ENCODE data around the genes RPS28, MYO1F, ZNF266 and KEAP1.

DNA sequence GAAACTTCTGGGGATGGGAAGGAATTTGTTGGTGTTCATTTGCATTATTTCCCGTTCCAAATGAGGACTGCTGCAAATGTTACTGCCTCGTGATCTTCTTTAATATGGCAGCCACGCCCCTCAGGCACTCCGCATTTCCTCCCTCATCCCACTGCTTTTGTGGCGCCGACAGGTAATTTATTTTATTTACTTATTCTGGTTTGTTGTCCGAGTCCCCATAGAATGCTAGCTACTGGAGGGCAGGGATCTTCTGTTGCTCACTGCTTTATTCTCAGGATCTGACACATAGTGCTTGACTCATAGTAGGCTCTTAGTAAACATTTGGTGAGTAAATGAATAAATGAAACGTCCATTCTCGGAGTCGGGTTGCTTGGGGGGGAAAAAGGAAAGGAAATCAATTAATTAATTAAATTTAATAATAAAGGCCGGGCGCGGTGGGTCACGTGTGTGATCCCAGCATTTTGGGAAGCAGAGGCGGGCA lies 398 bp upstream of the CD320 start:
- PRO-cap = no peak

- PRO-cap = bidirectional peak, plus-strand start at chr19:8321497, minus-strand start at chr19:8321375
These were observed at the start of gene RPS28 for GRCh38 chr19:8321435-8322423. Gene RPS28, plus strand, starts transcription at chr19:8321496.

- PRO-cap = no peak
These were observed 24.0 kb downstream of the PRAM1 start for GRCh38 chr19:8478311-8479009.

GRCh38 chr19:8501939-8502385 lies 478 bp downstream of the PRAM1 start:
- PRO-cap = no peak

- PRO-cap = unidirectional peak, minus-strand start at chr19:8577438
These were observed at the start of gene MYO1F for GRCh38 chr19:8577123-8577838. Gene MYO1F, minus strand, starts transcription at chr19:8577442.

DNA sequence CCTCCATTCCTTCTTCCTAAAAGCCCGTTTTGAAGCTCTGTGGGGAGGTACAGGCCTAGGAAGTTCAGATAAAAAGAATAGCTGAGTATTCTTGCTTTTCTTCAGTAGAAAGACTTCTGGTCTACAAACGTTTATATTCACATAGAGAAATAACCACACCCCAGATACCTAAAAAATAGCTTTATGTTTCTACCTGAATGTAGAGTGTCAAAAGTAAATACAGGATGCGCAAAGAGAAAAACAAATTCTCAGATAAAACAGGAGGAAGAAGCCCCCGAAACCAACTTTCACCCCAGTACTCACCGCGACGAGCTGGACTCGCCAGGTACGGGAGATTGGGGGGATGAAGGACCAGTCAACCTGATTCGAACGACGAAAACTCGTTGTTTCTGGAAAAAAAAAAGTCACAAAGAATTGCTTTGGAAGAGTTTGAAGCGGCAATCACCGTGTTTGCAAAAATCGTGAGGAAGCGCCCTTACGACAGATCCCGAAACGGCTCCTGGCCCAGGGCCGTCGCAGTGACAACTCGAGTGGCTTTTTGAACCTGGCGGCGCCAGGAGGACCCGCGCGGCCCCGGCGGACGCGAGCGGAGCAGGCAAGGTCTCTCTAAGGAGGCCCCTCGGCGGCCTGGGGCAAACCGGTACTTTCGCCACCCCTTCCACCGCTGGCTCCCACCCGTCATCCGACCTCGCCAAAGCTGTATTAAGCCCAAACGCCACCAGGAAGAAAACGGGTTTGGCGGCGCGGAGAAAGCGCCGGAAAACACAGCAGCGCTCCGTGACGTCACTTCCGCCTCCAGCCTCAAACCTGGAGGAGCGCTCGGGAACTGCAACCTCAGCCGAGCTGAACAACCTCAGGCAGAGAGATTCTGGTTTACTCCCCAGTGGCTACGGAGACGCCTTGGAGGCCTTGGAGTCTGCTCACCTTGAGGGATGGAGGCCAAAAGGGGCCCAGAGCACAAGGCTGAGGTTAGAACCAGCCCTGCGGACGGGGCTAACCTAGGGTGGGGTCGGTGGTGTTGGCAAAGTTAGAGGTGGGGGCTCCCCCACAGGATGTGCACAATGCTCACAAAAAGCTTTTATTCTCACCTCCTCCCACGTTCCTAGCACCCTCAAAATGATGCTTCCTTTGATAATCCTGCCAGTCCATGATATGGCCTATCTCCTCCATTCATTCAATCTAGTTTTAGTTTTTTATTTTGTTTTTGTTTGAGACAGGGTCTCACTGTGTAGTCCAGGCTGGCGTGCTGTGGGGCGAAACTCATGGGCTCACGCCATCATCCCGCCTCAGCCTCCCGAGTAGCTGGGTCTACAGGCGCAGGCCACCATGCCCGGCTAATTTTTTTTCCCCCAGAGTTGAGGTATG lies at the start of gene ZNF266:
Gene ZNF266, minus strand, starts transcription at position 769 of the 1,365 bp plus-strand sequence.
- PRO-cap = bidirectional peak, plus-strand start at position 837 of the sequence, minus-strand start at position 699 of the sequence

DNA sequence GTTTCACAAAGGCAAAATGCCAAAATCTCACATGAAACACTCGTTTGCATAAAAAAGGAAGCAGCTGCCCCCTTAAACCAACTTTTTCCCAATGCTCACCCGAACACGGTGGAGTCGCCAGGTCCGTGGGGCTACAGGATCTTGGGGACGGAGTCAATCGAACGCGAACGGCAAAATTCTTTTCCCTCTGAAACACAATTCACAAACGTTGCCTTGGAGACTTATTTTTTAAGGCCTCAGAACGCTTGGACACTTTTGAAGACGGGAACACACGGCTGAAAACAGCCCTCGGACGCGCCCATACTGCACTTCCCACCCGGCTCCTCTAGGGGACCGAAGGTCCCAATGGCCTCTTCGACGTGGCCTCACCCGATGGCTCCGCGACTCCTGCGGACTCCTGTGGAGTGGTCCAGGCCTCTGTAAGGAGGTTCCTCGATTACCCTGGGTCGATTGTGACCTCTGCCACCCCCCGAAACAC lies 348 bp downstream of the ZNF560 start:
- PRO-cap = no peak

DNA sequence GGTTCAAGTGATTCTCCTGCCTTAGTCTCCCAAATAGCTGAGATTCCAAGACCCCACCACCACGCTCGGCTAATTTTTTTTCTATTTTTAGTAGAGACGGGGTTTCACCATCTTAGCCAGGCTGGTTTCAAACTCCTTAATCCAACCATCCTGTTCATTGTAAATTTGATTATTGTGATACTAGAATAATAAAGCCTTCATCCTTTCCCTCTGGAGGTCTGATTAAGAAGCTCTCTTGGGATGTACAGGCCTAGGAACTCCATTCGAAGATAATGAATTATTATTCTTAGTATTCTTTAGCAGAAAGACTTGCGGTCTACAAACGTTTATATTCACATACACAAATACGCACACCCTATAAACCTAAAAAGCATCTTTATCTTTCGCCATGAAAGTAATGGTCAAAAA lies 696 bp downstream of the ZNF426 start:
- PRO-cap = no peak

DNA sequence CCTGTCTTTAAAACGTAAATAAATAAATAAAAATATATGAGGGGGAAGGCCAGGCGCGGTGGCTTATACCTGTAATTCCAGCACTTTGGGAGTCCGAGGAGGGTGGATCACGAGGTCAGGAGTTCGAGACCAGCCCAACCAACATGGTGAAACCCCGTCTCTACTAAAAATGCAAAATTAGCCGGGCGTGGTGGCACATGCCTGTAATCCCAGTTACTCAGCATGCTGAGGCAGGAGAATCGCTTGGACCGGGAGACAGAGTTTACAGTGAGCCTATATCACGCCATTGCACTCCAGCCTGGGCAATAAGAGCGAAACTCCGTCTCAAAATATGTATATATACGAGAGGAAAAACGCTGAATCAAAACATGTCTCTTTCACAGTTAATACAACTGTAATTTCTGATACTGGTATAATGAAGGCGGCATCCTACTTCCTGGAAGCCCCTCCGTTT lies 903 bp downstream of the ZNF846 start:
- PRO-cap = no peak

- PRO-cap = bidirectional peak, plus-strand start at chr19:9785946, minus-strand start at chr19:9785484; bidirectional peak, plus-strand start at chr19:9786246, minus-strand start at chr19:9786122
These were observed 17.2 kb upstream of the ZNF846 start for GRCh38 chr19:9785390-9786460.

DNA sequence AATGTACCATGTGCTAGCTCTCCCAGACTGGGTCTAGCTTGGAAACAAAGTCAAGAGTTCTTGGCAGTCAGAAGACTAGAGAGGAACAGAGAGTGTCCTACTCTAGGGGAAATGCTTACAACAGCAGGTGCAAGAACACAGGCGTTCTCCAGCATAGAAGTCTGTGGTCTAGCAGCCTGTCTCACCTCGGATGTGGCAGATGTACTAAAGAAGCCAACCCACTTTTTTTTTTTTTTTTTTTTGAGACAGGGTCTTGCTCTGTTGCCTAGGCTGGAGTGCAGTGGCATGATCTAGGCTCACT lies 31.1 kb downstream of the PIN1 start:
- PRO-cap = no peak

- PRO-cap = no peak
These were observed 7.0 kb downstream of the RDH8 start for GRCh38 chr19:10020354-10020698.

DNA sequence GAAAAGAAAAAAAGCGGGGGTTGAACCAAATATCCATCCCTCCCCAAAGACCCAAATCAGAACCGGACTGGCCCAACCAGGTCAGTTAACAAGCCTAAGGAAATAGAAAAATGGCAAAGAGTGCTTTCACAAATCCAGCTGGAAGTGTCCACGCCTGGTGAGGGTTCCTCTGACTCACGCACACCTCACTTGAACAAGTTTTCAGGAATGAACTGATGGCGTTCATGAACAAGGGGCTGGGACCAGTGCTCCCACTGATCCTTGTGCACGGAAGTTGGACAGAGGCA lies 1.1 kb downstream of the DNMT1 start:
- PRO-cap = no peak

DNA sequence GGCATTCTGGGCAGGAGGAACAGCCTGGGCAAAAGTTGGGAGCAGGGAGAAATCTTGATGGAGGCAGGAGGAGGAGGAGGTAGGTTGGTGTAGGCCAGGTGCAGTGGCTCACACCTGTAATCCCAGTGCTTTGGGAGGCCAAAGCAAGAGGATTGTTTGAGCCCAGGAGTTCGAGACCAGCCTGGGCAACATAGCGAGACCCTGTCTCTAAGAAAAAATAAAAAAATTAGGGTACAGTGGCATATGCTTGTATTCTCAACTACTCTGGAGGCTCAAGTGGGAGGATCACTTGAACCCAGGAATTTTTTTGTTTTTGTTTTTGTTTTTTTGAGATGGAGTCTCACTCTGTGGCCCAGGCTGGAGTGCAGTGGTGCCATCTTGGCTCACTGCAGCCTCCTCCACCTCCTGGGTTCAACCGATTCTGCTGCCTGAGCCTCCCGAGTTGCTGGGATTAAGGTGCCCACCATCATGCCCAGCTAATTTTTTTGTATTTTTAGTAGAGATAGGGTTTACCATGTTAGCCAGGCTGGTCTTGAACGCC lies 7.5 kb upstream of the ICAM4 start:
- PRO-cap = no peak

- PRO-cap = no peak
These were observed 1.2 kb upstream of the ICAM5 start for GRCh38 chr19:10288312-10289239.

GRCh38 chr19:10502530-10503099 lies 541 bp downstream of the KEAP1 start:
- PRO-cap = bidirectional peak, plus-strand start at chr19:10502938, minus-strand start at chr19:10502727

DNA sequence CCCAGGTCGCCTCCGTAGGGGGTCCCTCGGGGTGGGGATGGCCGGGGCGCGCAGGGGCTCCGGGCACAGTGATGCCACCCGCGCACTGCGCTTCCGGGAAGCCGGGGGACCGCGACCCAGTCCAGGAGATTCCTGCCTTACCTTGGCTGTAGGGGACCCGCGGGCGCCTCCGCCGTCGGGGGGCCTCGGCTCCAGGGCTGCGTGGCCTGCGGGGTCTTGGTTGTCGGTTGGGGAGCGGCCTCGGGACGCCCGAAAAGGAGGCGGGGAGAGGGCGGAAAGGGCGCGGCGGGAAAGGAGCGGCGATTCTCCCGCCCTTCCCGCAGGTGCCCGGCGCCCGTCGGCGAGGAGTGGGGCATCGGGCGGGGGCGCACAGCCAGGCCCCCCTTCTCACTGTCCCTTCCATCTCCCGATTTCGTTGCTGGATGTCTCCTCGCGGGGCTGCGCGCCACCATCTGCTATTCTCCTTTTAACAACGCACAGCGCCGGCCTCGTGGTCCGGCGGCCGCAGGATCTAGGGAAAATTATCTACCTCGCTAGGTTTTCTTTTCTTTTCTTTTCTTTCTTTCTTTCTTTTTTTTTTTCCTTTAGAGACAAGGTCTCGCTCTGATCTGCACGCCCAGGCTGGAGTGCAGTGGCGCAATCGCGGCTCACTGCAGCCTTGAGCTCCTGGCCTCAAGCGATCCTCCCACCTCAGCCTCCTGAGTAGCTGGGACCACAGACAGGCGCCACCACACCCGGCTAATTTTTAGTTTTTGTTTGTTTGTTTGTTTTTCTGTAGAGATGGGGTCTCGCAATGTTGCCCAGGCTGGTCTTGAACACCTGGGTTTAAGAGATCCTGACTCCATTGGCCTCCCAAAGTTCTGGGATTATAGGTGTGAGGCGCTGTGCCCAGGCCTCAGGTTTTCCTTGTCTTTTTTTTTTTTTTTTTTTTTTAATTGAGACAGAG lies at the start of gene KEAP1:
Gene KEAP1, minus strand, starts transcription at position 257 of the 946 bp plus-strand sequence.
- PRO-cap = bidirectional peak, plus-strand start at position 85 of the sequence, minus-strand start at position 87 of the sequence; bidirectional peak, plus-strand start at position 279 of the sequence, minus-strand start at position 229 of the sequence

- PRO-cap = no peak
These were observed 4.7 kb downstream of the ATG4D start for GRCh38 chr19:10548283-10548918.

DNA sequence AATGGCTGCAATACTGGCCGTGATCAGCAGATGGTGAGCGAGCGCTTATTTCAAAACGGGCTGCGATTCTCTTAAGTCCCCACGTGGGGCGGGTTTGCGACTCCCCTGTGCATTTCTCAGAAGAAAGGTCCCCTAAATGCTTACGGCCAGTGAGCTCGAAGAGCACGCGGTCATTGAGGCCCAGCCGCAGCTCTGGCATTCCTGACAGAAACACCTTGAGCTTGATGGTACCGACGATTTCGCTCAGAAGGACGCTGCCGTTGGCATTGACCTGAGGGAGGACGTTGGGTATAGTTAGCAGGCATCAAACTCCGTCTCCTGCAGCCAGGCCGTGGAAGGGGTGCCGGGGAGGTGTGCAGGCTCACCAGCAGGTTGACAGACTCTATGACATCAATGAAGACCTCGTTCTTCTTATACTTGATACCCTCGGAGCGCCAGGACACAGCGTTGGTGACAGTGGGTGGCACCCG lies 6.0 kb downstream of the AP1M2 start:
- PRO-cap = no peak

GRCh38 chr19:10653491-10654209 lies 496 bp upstream of the ILF3 start:
- PRO-cap = bidirectional peak, plus-strand start at chr19:10653850, minus-strand start at chr19:10653844